A375 (cell line): Measurements from ENCODE around the genes BCL2 and CCDC102B.

DNA sequence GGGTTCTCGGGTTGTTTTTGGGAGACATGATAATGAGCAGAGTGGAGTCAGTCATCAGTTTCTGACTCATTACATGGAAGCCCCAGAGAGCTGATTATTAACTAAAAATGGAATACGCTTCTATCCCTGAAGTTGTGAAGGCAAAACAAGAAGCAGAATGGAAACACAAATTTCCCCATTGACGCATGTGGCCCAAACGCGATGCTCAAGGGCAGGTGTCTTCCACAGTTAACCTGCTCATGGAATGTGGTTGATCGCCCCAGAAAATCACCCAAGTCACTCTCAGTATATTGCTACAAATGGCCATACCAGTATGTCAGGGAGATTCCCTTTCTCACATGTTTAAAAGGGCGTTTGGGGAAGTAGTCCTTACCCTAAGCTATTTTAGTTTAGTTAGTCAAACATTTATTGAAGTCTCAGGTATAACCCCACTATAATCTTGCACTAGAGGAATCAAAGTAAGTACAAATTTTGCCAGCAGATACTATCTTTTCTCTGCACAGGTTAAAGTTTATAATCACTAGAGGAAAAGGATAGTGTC lies 8.0 kb downstream of the BCL2 start:
- RAMPAGE, long total RNA = no peak

DNA sequence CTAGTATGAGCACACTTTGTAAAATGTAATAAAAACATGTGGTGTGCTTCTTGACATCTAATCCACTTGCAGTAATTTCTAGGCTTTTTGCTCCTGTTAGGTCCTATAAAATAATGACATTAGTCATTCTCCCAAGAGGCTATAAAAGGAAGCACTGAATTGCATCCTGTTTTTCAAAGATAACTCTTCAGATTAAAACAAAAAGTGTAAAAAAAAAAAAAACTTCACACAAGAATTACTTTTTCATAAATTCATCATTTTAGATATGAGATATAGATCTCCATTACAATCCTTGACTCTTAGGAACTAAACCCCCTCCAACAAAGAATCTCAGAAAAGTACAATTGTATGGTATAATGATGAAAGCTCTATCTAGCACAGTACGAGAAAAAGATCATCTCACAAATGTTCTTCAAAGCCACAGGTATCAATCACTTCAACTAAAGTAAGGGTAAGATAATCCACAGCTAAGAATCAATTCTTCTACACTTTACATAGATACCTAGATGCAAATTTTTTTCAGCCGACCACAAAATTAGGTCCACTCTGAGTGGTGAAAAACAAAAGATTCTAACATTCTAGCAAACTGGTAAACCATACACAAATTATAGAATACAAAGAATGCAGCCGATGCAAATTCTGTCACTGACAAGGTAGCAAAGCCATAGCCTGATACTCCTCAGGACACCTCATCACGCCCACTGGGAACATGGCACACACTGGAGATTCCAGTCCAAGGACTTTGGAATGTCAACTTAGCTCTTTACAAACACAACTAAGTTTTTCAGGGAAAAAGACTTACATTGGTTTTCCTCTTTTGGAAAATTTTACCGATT lies 2.6 kb downstream of the BCL2 start:
- RAMPAGE, long total RNA = no peak

- RAMPAGE, long total RNA = no peak
These were observed at the start of gene BCL2 for GRCh38 chr18:63319622-63320567. Gene BCL2, minus strand, starts transcription at chr18:63319769.

GRCh38 chr18:63415400-63416031 lies 6.8 kb downstream of the VPS4B start:
- RAMPAGE, long total RNA = no peak

DNA sequence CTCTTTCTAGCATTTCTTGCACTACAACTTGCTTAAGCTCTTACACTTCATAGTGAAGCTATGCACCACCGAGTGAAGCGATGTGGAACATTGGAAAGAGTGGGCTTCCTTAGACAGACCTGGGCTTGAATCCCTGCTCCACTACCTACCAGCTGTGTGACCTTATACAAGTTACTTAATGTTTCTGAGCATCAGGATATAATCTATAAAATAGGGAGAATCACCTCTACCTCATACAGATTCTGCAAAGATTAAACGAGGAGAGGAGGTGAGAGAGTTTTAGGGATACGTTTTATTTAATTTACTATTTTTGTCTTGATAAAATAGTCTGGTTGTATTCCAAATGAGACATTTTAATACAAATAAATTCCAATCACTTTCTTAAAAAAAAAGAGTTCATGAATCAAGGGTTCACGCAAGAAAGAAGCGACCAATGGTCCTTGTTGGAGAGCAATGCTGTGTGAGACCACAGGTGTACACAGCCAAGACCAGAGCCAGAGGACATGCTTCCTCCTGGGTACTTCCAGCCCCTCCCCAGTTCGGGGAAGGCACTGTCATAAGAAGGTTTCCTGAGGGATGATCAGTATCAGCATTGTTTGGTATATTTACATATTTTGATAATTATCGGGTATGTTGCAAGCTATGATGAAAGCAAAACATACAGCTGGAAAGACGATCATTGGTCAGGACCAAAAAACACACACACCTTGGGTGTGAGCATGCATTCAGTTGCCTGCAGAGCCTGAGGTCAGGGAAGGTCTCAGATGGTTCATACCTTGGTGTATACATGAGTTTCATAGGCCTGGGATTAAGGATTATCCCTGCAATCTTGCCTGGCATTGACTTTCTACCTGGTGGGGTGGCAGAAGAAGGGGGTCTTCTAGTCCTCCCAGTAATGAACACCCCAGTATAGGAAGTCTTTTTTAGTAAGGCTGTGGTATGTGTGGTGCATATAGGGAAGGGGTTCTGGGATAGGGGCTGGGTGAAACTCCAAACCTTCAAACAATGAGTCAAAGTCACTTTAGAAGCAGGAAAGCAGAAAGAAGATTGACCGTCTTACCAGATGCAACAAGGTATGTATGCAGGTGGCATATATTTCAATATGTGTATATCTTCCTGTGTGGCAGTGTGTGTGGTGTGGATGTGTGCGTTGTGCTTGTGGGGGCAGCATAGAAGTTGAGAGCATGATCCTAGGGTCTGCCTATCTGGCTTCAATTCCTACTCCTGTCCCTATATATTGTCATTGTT lies 2.7 kb downstream of the SERPINB2 start:
- RAMPAGE, long total RNA = no peak

DNA sequence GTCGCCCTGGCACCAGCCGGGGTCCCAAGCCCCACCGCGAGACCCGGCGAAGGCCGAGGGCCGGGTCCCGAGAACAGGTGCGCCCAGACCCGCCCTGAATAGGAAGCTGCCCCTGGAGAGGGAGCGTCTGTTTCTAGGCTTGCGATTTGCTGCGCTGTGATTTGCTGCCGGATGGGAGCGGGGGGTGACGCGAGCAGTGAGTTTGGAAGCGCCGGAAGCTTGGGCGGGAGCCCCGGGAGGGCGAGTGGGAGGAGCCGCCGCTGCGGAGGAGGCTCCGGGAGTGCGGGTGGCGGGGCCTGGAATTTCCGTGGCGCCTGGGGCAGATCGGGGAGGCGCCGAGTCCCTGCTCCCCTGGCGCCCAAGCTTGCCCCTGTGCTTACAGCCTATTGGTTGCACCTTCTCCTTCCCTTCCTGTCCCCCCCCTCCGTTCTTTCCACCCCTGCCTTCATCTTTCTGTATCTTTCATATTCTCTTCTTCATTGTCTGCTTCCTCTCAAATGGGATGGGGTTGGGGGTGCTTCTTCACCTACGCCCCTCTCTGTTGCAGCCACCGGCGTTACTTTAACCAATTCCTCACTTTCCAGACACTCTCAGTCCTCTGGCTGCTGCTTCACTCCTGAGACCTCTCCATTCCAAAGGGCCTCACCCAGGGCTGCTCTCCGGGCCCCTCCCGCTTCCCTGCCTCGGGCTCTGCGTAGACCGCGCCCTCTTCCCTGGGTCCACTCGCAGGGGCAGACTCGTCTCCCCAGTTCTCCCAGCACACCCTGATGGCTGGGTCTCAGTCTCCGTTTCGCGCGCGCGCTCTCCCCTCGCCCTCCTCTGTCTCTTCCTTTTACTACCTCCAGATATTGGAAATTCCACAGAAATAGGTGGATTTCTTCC lies 730 bp downstream of the SERPINB8 start:
- RAMPAGE, long total RNA = no peak

DNA sequence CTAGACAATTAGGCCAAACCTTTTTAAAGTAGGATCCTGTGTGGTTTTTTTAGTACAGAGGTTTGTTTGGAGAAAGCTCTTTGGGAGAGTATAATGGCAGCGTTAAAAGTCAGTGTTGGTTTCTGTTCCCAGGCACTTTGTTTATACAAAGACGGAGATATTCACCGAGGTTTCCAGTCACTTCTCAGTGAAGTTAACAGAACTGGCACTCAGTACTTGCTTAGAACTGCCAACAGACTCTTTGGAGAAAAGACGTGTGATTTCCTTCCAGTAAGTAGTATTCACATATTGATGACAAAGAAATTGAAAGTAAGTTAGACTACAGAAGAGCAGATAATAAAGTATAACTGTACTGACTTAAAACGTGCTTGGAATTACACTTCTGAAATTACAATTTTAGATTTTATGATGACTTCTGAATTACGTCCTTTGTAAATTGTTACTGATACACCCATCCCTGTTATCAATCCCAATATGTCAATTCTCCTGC lies 9.8 kb downstream of the SERPINB8 start:
- RAMPAGE, long total RNA = no peak

- RAMPAGE, long total RNA = no peak
These were observed 295.2 kb upstream of the CDH7 start for GRCh38 chr18:65455605-65456069.

GRCh38 chr18:67515608-67516459 lies 686 bp downstream of the DSEL start:
- RAMPAGE, long total RNA = no peak

- RAMPAGE, long total RNA = no peak
These were observed 19.7 kb downstream of the TMX3 start for GRCh38 chr18:68694792-68696014.

GRCh38 chr18:68798007-68798475 lies at the start of gene CCDC102B:
Gene CCDC102B, plus strand, starts transcription at chr18:68798080.
- RAMPAGE, long total RNA = no peak

DNA sequence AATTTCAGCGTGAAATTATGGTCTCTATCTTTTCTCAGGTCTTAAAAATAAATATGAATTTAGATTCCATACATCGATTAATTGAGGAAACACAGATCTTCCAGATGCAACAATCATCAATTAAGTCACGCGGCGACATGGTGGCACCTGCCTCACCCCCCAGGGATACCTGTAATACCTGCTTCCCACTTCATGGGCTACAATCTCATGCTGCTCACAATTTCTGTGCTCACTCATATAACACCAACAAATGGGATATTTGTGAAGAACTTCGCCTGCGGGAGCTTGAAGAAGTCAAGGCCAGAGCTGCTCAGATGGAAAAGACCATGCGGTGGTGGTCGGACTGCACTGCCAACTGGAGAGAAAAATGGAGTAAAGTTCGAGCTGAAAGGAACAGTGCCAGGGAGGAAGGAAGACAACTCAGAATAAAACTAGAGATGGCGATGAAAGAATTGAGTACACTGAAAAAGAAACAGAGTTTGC lies 38.9 kb downstream of the CCDC102B start:
- RAMPAGE, long total RNA = no peak

DNA sequence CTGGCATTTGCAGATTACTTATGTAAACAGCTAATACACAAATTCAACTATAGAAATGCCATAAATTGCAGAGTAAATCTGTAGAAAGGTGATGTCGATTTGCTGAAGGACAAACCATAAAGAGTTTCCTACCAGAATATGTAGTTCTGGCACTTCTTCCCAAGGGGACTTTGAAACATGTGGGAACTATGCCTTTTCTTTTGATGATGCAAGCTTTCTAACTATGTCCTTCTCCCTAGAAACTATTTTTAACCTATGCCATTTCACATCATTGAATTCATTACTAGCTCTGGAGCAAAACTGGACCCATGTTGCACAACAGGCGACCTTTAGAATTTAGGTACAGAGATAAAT lies 186.4 kb downstream of the CCDC102B start:
- RAMPAGE, long total RNA = no peak

- RAMPAGE, long total RNA = no peak
These were observed 33.4 kb upstream of the DOK6 start for GRCh38 chr18:69367368-69367567.

DNA sequence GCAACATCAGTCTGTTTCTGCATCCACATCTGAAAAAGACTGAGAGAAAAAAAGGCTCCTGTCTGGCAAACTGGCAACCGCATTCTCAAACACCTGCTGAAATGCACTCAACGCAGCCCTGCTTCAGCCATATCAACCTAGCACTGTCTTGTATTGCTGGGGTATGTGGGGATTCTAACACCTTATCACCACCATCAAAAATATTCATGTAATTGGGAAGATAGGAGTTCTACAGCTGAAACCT lies 52.6 kb downstream of the CD226 start:
- RAMPAGE, long total RNA = no peak

GRCh38 chr18:69935177-69936026 lies 12.3 kb downstream of the CD226 start:
- RAMPAGE, long total RNA = no peak

GRCh38 chr18:69936112-69936512 lies 11.6 kb downstream of the CD226 start:
- RAMPAGE, long total RNA = no peak

GRCh38 chr18:69948884-69949531 lies 1.3 kb upstream of the CD226 start:
- RAMPAGE, long total RNA = no peak

GRCh38 chr18:70333744-70334342 lies 45.0 kb downstream of the SOCS6 start:
- RAMPAGE, long total RNA = no peak

- RAMPAGE, long total RNA = no peak
These were observed 140.2 kb downstream of the SOCS6 start for GRCh38 chr18:70429128-70429336.